Pulmonary lymph node (tissue), 1 donor: Measurements from ENCODE around the genes DPH1, METTL16, OR1A1 and OR1E1.

GRCh38 chr17:1737763-1738531 is 4.7 kb upstream of the SERPINF2 start:
- PRO-cap: unidirectional peak, minus-strand start at chr17:1737982

DNA sequence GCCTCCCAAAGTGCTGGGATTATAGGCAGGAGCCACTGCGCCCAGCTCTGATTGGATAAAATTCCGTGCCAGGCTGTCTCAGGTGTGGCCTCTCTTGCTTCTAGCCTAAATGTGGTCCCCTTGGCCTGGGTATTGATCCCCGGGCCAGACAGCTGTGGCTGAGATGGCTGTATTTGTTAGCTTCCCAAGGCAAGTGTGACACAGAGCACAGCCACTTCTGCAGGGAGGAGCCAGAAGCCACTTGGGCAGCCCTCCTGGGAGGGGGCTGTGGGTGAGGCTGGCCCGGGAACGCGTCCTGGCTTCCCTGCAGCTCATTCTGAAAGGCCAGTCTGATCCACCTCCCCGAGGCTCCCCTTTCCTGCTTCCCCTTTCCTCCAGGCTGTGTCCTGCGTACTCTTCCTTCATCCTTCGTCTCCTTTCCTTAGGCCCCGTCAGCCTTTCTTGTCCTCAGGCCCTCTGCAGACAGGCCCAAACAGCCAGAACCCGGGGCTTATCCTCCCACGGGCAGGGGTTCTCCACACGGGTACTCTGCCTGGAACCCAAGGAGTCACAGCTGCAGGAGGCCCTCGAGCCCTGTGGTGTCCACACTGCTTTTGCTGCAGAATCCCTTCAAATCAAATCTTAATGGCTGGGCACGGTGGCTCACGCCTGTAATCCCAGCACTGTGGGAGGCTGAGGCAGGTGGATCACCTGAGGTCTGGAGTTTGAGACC is 8.0 kb downstream of the SERPINF2 start:
- PRO-cap: no peak

GRCh38 chr17:1860884-1861342 is 31.1 kb downstream of the RPA1 start:
- PRO-cap: no peak

GRCh38 chr17:1871697-1872295 is 42.0 kb downstream of the RPA1 start:
- PRO-cap: no peak

DNA sequence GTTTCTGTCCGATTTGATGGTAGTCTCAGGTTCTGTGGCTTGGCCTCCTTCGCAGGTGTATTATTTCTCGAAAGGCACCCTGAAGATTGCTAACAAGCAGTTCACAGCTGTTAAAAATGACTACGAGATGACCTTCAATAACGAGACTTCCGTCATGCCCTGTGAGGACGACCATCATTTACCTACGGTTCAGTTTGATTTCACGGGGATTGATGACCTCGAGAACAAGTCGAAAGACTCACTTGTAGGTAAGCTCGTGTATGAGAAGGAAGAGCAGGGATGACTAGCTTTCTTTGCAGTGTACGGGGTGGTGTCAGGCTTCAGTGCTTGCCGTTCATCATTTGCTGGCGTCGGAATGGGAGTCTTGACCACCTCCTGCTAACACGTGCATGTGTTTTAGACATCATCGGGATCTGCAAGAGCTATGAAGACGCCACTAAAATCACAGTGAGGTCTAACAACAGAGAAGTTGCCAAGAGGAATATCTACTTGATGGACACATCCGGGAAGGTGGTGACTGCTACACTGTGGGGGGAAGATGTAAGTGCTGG is 49.4 kb downstream of the RPA1 start:
- PRO-cap: no peak

DNA sequence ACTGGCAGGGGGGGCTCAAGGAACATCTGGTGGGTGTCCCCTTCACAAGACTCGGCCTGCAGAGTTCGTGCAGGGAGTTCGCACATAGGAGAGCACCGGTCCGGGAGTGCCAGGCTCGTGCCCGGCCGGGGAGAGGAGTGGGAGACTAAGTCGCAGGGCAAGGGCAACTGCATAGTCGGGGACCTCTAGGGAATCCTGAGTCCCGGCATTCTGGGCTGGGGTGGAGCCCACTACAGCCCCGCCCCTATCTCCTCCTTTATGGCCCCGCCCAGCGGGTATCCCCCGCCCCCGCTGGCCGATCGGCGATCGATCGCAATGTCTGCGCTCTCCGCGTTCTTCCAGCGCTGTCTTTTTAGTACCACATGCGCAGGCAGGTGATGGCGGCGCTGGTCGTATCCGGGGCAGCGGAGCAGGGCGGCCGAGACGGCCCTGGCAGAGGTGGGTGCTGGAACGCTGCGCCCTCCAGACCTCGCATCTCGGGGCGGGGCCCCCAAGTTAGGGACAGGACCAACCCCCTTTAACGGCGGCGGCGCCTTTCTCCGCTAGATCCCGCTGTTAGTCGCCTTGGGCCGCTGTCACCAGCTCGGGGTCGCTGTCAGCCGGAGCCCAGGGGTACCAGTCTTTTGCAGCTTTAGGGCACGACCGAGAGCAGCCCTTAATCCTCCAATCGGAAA is at the start of gene DPH1:
DPH1 (plus strand) TSS at position 361 of the 674 bp plus-strand sequence.
- PRO-cap: unidirectional peak, plus-strand start at position 363 of the sequence

GRCh38 chr17:2057705-2058233 is 2.9 kb downstream of the HIC1 start:
- PRO-cap: no peak

GRCh38 chr17:2173943-2174586 is 119.2 kb downstream of the HIC1 start:
- PRO-cap: no peak

DNA sequence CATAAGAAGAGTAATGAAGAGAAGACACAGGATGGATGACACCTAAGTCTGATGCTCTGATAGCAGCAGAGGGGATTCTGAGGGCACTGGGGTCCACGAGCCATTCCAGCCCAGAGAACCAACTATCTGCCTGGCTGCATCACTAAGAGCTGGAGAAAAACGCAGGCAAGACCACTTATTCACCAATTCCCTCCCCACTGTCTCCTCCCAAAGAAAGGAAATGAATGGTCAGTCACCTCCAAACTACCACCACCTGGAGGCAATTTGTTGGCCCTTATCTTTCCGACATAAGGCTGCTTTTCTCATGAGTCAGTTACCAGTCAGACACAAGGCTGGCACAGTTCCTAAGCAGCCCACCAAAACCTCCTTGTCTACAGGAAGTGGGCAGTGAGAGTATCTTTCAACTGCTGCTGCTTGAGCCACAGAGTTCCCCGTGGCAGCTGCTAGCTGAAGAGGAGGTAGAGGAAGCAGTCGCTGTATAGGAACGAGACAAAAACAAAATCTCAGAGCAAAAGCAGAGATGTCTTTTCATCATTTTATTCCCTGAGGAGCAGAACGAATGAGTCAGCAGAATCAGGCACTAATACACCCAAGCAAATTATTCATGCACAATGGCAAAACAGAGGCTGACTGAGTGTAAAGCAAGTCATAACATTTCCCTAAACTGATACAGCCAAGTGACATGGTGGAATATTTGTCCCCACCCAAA is 111.1 kb downstream of the SMG6 start:
- PRO-cap: no peak

GRCh38 chr17:2239873-2240625 is 63.5 kb downstream of the SMG6 start:
- PRO-cap: unidirectional peak, plus-strand start at chr17:2240010

- PRO-cap: bidirectional peak, plus-strand start at chr17:2511994, minus-strand start at chr17:2511859
Observed at GRCh38 chr17:2510895-2512084, at the start of gene METTL16. METTL16 (minus strand) TSS chr17:2511888.

DNA sequence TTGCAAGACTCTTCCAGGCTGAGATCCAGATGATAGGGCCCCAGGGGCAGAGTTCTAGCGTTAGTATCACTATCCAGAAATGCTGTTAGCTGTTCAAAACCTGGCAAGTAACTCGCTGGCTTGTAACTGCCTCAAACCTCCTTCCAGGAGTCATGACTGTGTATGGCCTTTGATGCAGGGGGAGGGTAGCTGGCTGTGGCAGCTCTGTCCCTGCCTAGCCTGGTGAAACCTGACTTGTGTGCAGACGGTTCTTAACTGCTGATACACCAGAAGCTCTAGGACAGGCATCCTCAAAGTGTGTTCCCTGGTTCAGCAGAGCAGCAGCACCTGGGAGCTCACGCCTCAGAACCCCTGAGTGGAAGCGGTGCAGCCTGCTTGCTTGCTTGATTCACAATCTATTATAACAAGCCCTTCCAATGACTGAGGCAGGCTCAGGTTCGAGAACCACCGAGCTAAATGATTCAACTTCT is 24.7 kb downstream of the CLUH start:
- PRO-cap: no peak

DNA sequence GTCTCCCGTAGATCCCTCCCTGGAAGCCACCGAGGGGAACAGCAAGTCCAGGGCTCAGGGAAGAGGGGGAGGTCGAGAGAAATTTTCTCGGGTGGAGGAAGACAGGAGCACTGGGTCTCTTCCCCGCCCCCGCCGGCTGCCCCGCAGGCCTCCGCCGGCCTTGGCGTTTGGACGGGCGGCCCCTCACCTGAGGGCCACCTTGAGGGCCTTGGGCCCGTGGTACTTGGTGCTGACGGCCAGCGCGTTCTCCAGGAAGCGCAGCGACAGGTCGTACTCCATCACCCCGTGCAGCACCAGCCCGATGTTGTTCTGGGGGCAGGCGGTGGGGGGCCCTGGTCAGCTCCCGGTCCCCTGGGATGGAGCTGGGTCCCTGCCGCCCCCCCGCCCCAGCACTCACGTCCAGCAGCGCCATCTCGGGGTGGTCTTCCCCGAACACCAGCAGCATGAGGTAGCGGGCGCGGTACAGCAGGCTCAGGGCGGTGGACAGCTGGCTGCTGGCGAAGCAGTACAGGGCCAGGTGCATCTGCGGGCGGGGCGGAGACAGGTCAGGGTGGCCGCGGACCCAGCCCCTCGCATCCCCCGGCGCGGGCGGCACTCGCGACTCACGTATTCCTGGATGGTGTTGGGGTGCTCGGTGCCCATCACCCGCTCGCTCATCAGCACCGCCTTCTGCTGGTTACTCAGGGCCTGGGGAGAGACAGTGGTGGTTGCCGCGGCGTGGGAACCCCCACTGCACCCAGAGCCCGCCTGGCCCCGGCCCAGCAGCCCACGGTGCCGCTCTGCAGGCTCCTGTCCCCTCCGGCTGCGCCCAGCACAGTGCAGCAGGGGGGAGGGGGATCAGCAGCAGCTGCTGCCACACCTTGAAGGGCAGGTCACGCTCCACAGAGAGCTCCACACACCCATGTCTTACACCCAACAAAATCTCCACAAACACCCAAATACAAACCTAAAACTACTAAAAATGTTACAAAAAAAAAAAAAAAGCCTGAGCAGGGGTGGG is 19.1 kb downstream of the CLUH start:
- PRO-cap: no peak

GRCh38 chr17:2700238-2700977 is 11.2 kb downstream of the CLUH start:
- PRO-cap: no peak

- PRO-cap: no peak
Observed at GRCh38 chr17:2854327-2854743, 58.1 kb downstream of the RAP1GAP2 start.

DNA sequence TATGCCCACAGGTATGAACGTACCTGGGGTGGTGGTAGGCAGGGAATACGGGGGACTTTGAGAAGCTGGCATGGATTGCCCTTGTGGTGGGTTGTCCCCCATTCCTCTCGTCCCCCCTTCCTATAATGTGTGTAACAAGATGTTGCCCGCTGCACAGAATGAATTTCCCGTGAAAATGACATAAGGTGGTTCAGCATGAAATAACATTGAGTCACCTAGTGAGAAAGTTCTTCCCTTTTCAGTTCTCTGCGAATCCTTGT is 58.8 kb downstream of the RAP1GAP2 start:
- PRO-cap: no peak

DNA sequence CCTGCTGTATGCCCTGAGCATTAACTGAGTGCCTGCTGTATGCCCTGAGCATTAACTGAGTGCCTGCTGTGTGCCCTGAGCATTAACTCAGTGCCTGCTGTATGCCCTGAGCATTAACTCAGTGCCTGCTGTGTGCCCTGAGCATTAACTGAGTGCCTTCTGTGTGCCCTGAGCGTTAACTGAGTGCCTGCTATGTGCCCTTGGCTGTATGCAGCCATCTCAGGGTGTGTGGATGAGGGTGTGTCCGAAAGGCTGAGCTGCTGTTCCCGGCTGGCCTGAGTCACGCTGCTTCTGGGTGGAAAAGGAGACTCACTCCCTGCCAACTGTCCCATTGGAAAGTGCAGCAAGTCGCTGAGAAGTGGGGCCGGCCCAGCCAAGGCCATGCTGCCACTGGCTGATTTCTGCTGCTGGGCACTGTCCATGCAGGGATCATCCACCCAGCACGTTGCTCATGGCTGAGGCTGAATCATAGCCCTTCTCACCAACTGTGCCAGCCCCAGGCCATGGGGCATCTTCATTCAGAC is 113.8 kb downstream of the OR1D5 start:
- PRO-cap: no peak

DNA sequence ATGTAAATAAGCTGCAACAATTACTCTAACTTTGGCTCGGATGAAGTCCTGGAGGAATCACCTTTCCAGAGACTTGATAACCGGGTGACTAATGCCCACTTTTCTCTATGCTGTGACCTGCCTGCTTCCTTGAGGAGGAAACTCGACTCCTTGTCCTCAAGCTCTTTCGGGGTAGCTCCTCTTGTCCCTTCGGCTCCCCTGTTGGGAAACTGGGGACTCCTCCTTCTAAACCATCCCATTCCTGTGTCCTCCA is at the start of gene OR1A1:
OR1A1 (plus strand) TSS at position 179 of the 253 bp plus-strand sequence.
- PRO-cap: no peak

DNA sequence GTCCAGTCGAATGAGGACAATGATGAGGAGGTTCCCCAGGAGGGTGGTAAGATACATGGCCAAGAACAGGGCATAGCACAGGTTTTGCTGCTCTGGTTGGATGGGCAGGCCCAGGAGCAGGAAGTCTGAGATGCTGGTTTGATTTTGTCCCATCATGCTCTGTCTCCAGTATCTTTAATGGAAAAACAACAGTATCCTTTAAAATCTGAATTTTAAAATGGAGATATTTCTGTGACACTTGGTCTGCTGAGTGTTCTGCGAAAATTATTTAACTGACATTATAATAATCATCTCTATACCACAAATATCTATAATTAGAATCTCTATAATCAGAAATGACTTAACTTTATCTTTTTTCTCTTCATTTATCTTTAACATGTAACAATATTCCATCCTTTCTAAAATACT is at the start of gene OR1E1:
OR1E1 (minus strand) TSS at position 156 of the 408 bp plus-strand sequence.
- PRO-cap: no peak

DNA sequence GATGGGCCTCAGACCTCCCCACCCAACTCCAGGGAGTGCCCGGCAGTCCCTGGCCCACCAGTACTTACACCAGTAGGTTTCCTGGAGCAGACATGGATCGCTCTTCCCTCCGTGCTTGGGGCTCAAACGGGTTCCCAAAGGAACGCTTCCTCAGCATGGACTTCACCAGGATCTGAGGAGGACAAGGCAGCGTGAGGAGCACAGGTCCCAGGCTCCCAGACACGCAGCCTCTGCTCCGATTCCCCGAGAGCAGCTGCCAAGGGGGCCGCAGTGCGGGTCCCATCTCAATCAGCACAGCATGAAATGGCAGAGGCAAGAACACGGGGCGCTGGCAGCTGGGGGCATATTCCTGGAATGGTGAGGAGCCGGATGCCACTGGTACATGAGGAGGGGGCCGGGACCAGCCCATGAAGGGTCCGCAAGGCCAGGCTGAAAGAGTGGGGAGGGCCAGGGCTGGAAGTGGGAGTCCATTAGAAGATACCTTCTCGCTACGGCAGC is 19.8 kb upstream of the NCBP3 start:
- PRO-cap: no peak